ENCODE measurements around a stretch of chr7.

GRCh38 chr7:130532378-130533200 is 40.7 kb downstream of the MEST start:
- PRO-cap: no peak
- RAMPAGE, long total RNA: no peak

DNA sequence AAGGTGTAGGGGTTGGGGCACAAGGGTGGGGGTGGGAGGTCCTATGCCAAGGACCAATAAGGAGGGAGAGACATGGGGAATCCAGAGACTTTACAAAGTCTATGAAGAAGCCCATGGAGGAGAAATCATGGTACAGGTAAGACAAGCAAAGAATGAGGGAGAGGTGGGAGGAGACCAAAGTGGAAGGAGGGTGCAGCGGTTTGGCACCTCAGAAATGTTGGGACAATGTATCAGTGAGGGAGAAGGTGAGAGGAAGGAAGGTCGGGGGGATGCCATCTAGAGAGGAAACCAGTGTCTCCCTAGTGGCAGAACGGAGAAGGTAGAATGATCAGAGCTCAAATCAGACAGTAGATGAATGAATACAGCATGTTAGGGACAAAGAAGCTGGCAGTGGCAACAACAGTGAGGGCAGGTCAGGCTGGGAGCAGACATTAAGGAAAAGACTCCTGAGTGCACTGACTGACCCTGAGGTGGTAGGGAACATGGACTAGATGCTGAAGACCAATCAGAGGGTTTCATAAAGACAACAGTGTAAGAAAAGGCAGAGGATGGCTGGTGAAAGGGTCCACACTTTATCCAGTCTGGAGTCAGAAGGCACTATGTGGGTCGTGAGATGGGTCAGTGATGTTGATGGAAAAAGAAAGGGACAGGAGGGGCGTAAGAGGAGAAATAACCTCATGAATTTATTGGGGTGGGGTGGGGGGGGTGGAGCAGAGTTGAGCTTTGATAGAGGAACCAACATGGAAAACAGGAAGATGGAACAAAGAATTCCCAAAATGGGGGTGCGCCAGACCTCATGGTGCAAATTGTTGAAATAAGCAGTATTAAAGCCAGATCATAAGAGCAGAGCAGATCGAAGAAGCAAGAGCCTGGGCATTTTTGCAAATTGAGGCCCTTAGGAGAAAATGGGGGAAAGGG is 41.7 kb downstream of the MEST start:
- PRO-cap: no peak
- RAMPAGE, long total RNA: no peak

- PRO-cap: no peak
- RAMPAGE, long total RNA: no peak
Measured at GRCh38 chr7:130560818-130561360, 69.0 kb downstream of the MEST start.

DNA sequence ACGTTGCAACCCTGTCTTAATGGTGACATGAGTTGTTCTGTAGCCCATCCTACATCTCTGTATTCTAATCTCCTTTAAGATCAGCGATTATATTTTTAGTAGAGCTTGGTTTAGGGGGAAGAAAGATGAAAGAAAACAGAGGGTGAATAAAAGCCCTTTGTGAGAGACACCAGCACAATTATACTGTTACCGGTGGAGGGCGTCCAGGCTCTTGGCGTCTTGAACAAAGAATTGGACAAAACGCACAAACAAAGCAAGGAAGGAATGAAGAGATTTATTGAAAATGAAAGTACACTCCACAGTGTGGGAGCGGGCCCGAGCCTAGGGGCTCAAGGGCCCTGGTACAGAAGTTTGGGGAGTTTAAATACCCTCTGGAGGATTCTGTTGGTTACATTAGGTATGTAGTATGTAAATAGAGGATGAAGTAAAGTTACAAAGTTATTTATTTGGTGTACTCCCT is 60.3 kb upstream of the KLF14 start:
- PRO-cap: no peak
- RAMPAGE, long total RNA: no peak

GRCh38 chr7:130868079-130868741 is 134.2 kb upstream of the KLF14 start:
- PRO-cap: no peak
- RAMPAGE, long total RNA: no peak

DNA sequence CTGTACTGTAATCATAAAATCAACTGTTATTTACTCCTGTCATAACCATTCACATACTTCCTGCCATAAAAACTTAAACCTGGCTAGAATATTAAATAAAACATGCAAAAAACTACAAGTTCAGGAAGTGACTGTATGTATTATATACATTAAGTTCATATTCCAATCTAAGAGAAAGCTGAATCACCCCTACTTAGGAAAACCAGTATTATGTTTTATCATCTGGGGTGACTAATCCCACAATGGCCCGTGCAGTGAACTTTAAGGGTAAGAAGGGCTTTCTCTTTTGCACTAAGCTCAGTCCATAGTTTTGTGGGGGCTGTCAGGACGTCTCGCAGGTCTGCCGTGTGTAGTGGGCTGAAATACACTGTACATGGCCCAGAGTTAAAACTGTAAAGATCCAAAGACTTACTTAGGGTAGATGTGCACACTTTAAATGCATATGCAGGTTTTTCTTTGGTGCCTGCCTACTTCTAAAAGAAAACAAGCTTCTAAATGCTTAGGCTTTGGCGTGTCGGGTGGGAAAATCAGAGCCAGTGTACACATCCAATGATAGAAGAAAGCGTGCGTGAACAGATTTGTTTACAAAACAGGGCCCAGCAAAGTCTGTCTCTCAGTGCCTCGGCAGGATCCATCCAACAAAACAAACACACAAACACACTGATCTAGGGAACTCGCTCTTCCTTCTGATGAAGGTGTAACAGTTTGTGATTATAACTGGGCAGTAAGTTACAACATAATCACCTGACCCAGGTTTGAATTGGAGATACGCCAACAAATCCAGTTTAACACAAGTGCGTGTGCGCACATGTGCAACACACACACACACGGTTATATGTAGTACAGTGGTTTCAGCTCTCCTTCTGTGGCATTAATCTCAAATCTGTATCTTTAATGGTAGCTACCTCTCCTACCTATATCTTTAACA is 184.0 kb upstream of the KLF14 start:
- PRO-cap: no peak
- RAMPAGE, long total RNA: no peak

DNA sequence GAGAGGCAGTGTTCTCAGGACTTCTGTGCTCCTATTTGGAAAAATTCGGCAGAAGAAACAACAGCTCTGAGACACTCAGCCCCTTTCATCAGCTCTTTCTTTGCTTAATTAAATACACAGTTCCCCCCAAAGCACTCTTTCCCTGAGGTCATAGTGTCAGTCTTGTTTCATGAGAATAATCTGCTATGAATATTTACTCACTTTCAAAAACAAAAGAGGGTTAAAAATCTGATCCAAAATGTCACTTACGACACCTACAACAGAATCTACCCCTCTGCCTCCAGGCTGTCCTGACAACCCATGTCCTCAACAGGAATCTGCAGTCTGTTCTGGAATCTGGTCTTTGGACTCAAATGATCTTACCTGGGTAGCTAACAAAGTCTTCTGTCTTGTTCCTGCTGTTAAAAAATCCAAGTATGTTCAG is 188.7 kb upstream of the KLF14 start:
- PRO-cap: no peak
- RAMPAGE, long total RNA: no peak

GRCh38 chr7:130938085-130939163 is 204.4 kb upstream of the KLF14 start:
- PRO-cap: no peak
- RAMPAGE, long total RNA: no peak

DNA sequence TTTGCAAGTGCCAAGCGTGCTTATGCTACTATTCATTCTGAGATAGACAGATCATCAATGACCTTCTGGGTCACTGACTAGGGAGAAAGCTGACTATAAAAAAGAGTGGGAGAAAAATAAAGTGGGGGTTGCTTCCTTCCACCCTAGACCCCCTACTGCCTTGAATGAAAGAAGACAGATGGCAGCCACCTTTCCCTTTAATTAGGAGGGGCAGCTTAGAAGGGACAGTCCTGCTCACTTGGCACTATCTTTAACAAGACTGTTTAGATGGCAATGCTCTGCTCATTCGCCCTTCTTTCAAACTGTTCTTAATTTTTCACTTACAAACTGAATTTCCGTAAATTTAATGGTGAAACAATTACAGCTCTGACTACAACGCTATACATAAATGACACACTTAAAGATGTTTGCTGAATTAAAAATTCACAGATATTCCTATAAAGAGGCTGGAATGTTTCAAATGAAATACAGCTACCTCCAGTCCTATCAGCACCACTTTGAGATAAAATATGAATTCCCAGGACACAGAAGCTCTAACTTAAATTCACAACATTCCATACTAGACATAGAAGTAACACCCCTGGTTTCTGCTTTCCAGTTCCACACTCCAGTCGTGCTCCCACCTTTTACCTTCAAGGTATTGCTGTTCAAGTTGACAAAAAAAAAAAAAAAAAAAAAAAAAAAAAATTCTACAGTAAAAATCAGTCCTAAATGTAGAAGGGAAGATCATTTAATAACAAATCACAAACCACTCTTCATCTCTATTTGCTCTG is 206.0 kb upstream of the KLF14 start:
- PRO-cap: no peak
- RAMPAGE, long total RNA: no peak

- PRO-cap: no peak
- RAMPAGE, long total RNA: no peak
Measured at GRCh38 chr7:130950845-130951362, 216.9 kb upstream of the KLF14 start.

GRCh38 chr7:130957195-130957548 is 223.2 kb upstream of the KLF14 start:
- PRO-cap: no peak
- RAMPAGE, long total RNA: no peak

DNA sequence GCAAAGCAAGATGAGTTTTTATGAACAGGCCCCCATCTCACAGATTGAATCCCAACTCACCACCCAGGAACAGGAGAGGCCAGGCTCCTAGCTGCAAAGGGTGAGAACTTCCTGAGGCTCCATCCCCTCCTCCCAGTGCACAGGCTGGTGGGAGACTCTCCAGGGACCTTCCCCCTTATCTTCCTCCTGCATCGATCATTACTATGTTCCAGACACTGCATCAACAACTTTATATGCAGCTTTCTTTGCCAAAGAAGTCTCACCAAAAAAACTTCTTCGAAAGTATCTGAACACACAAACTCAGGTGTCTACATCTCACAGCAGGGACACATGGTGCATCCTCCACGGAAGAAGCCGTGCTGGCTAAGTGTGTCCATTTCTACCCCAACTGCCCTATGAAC is 228.4 kb upstream of the KLF14 start:
- PRO-cap: no peak
- RAMPAGE, long total RNA: no peak

DNA sequence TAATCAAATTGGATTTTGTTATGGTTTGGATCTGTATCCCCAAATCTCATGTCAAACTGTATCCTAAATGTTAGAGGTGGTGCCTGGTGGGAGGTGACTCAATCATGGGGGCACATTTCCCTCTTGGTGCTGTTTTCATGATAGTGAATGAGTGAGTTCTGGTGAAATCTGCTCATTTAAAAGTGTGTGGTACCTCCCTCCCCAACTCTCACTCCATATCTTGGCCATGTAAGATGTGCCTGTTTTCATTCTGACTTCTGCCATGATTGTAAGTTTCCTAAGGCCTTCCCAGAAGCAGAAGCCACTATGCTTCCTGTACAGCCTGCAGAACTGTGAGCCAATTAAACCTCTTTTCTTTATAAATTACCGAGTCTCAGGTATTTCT is 239.7 kb upstream of the KLF14 start:
- PRO-cap: no peak
- RAMPAGE, long total RNA: no peak

- PRO-cap: no peak
- RAMPAGE, long total RNA: no peak
Measured at GRCh38 chr7:130994002-130994727, 260.2 kb upstream of the KLF14 start.

DNA sequence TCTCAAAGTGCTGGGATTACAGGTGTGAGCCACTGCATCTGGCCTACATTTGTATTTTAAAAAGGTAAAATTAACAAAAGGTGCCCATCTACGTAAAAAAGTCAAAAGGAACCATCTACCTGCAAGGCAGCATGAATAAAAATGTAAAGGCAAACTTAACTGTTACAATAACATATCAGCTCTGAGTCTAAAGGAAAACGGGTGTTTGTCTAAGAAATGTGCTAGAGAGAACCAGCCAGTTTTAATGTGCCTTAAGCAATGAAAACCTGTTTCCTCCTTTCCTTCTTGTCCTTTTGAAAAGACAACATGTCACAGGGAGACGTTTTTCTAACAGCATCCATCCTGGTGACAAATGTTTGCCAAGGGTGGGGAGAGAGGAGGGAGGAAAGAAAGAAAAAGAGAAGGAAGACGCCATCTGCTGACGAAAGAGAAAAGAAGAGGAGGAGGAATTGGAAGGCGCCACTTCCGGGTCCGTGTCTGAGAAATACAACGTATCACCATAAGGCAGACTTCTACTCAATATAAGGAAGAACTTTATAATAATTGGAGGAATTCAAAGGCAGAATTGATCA is 273.3 kb upstream of the KLF14 start:
- PRO-cap: no peak
- RAMPAGE, long total RNA: no peak

- PRO-cap: no peak
- RAMPAGE, long total RNA: no peak
Measured at GRCh38 chr7:131038079-131038934, 289.4 kb upstream of the MKLN1 start.

DNA sequence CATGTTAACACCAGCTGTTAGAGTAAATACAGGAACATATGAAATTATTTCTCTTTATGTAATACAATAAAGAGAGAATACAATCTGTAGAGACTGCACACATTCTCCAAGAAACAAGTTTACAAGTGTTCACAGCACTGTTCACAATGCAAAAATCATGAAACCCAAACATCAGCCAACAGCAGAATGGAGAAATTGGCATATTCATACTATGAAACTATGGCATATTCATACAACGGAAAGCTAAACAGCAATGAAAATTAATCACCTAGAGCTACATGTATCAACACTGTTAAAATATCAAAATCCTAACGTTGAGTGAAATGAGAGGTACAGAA is 240.4 kb upstream of the MKLN1 start:
- PRO-cap: no peak
- RAMPAGE, long total RNA: no peak

DNA sequence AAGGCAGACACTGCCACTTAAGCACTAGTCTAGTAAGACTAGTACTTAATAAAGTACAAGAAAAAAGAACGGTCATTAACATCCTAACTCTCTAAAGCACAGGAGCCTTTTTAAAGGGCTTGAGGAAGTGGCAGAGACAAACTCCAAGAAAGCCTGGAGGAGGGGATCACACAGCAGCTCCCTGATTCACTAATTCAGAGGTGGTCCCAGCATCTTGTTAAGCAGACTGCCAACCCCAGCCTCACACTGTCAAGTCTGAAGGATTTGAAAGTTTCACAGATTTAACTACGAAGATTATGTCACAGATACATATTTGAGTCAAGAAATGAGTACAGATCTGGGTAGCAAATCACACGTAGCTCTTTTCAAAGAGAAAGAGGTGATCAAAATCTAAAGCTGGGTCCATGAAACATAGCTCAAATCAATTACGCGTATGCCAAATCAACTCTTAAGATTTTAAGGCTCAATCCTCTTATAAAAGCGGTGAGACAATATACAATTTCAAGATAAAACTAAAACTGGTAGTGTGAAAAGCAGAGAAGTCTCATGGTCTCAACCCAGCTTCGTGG is 230.0 kb upstream of the MKLN1 start:
- PRO-cap: no peak
- RAMPAGE, long total RNA: no peak

- PRO-cap: no peak
- RAMPAGE, long total RNA: no peak
Measured at GRCh38 chr7:131103373-131103872, 224.3 kb upstream of the MKLN1 start.

DNA sequence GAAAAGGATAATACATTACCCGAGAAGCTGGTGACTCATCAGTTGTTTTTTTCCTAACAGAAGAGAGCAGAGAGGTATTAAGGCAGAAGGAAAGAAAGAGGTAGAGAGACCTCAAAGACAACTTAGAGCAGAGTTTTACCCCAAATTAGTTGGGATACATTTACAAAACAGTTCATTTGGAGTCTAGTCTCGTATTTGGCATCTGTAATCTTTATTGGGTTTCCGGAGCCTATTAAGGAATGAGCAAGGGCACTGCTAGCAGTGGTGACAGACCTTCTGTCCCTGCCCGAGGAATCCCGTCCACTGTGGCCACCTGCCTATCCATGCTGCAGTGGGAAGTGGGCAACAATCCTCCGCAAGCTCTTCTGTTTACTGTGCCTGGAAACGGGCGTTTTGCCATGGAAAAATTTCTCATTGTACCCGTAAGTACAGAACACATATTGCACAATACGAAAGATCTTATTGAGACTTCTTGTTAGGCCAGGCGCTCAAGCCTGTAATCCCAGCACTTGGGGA is 169.9 kb upstream of the MKLN1 start:
- PRO-cap: no peak
- RAMPAGE, long total RNA: no peak

Measured in vagina (tissue), 1 donor.